Esophagus muscularis mucosa (tissue), 4 donors: ENCODE measurements around the gene NUDCD2.

DNA sequence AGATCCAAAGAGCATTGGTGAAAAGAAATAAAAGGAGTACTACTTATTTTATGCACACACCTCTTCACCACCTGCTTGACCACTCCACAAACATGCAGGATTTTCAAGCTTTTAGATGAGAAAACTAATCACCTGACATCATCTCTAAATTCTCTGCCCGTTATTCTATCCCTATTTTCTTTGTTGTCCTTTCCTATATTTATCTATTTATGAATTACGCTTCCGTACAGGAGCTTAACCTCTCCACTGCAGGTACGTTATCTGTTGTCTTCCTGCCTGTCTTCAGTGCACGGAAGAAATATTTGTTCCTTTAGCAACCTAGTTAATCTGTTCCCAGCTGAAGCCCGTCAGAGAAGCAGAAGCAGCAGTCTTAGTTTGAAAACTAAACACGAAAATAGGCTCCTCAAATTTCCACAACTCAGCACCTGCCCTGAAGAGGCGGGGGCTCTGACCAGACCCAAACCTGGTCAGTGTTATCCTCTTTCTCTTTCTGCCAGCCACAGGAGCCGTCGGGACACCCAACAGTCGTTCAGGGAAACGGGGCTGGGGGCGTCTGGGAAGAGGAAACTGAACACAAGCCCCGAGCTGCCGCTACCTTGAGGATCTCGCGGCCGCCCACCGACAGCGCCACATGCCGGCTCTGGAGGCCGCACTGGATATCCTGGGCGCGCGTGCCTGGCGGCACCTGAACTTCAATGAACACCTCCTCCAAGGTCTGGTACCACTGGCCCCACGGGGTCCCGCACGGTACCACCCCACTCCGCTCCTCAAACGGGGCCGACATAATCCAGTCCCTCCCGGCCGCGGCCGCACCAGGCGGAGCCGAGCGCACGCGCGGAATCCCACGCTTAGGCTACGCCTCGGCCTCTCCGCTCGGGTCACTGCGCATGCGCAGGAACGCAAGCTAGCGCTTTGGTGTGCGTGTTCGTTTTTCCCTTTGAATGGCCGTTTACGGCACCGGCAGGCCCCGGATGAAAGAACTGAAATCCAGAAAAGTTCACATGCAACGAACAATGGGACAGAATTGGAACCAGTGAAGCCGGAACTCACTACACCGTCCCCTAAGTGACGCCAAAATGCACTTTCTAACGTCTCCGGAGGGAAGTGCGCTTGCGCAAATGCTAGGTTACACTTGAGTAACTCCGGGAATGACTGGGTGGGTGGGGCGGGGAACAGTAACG, at the start of gene NUDCD2:
Gene NUDCD2 (minus strand): TSS at position 836 of the 1,181 bp plus-strand sequence.
- PRO-cap = unidirectional peak, plus-strand start at position 485 of the sequence; bidirectional peak, plus-strand start at position 591 of the sequence, minus-strand start at position 607 of the sequence; unidirectional peak, minus-strand start at position 811 of the sequence; bidirectional peak, plus-strand start outside the sequence, minus-strand start at position 1,106 of the sequence
- RAMPAGE, long total RNA, 4 experiments = start-site peak on the minus strand in 4 of 4 experiments, centred at positions 821 to 843 of the sequence, 594 to 1,785 reads per replicate

- PRO-cap = no peak
- RAMPAGE, long total RNA, 4 experiments = no peak in any of the 4 experiments
Measured at GRCh38 chr5:163506645-163507165, 1.3 kb downstream of the MAT2B start.

GRCh38 chr5:163529548-163530299, 24.3 kb downstream of the MAT2B start:
- PRO-cap = no peak
- RAMPAGE, long total RNA, 4 experiments = no peak in any of the 4 experiments

DNA sequence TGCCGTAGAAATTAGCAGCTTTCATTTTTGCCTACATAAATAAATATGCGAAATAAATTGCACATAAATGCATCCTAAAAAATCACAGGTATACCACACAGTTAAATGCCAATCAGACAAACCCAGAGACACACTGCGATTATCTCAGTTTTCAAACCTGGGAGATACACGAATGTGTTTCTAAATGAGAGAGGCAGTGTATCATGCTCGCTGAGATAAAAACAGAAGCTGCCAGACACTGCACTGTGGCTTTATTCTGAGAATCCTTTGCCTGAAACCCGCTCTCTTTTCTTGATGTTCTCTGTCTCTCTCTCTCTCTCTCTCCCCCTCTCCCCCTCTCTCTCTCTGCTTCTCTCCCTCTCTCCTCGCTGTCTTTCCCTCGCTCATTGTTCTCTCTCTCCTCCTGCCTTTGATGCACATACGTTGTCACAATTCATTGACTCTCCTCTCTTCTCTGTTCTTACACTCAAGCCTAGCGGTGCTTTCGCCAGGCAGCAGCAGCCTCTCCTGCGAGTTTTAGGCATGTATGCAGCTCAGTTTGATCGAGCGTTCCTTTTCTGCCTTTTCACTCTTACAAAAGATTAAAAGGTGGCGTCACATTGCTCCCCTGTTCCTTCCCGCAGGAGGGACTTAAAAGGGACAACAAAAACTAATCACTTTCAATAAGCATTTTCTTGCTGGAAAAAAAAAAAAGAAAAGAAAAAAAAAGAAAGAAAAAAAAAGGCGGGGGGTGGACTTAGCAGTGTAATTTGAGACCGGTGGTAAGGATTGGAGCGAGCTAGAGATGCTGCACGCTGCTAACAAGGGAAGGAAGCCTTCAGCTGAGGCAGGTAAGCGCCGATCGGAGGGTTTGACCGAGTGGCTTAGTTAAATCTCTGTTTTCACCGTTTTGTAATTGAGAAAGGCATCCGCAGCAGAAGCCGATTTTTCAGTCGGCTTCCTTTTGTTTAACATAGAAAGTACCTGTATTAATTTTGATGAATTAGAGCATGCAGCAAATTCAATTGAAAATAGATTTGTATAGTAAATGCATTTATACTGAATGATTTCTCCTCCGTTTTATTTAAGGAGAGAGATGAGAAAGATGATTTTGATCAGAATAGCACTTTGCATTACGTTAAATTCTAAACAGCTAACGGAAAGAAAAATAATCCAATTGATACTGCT, 594.8 kb downstream of the TENM2 start:
- PRO-cap = no peak
- RAMPAGE, long total RNA, 4 experiments = no peak in any of the 4 experiments

DNA sequence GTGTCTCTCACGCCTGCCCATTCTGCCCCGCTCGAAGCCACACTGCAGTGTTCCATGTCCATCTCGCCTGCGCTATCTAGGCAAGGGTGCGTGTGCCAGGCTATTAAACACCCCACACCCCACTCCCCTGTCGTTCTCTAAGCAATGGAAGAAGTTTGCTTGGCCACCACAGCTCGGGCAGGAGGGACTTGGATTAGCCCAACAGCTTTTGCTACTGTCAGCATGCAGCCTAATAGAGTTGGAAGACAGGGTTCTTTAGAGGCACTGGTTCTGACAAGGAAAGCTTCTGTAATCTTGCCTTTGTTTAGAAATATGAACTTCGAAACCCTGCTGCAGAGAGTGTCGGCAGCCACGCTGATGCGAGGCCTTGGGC, 268.6 kb upstream of the WWC1 start:
- PRO-cap = no peak
- RAMPAGE, long total RNA, 4 experiments = no peak in any of the 4 experiments

DNA sequence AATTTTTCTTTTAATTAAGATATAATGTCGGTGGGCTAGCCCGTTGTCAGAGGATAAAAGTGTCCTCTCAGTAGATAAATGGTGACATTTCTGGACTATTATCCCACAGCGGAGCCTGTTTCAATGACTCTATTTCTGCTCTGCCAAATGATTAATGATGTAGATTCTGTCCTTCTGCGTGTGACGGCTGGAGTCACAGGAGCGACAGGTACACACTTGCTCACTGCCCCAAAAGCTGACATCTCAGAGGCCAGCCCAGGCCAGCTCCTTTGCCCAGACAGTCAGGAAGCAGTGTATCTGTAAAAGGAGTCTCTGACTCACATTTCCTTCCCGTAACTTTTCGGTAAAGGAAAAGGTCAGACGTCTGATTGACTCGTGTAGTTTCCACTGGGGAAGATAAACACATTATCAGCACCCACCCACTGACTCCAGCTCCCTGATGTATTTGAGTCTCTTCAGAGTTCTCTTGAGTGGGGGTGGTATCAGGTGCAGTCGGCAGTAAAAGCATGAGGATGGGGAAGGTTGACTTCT, 64.5 kb upstream of the WWC1 start:
- PRO-cap = no peak
- RAMPAGE, long total RNA, 4 experiments = no peak in any of the 4 experiments

- PRO-cap = no peak
- RAMPAGE, long total RNA, 4 experiments = no peak in any of the 4 experiments
Measured at GRCh38 chr5:168305305-168305736, 13.9 kb downstream of the WWC1 start.

DNA sequence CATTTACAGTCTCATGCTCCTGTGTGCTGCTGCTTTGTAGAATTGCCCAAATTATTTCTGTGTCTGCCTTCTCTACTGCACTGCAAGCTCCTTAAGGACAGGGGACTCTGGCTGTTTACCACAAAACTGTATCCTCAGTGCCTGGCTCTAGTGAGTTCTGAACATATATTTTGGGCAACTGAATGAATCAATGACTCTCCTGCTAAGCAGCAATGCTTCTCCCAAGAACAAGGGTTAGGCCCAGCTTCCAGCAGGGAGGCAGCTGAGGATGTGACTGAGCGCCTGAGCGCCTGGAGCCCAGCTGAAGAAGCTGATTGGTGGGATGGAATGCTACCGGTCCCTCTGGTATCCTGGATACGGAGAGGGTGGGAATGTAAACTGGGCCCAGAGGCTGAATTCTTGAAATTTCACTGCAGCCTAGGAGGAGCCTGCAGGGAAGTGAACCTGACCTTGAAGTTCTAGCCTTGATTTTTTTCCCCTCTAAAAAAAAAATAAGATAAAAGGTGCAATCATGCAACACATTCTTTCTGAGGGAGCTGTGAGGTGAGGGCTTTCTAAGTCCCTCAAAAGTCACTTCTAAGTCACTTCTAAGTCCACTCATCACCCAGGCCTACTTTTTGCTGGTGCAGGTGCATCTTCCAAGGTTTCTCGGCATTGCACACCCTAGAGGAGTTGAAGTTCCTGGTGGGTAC, 43.3 kb downstream of the WWC1 start:
- PRO-cap = no peak
- RAMPAGE, long total RNA, 4 experiments = no peak in any of the 4 experiments

DNA sequence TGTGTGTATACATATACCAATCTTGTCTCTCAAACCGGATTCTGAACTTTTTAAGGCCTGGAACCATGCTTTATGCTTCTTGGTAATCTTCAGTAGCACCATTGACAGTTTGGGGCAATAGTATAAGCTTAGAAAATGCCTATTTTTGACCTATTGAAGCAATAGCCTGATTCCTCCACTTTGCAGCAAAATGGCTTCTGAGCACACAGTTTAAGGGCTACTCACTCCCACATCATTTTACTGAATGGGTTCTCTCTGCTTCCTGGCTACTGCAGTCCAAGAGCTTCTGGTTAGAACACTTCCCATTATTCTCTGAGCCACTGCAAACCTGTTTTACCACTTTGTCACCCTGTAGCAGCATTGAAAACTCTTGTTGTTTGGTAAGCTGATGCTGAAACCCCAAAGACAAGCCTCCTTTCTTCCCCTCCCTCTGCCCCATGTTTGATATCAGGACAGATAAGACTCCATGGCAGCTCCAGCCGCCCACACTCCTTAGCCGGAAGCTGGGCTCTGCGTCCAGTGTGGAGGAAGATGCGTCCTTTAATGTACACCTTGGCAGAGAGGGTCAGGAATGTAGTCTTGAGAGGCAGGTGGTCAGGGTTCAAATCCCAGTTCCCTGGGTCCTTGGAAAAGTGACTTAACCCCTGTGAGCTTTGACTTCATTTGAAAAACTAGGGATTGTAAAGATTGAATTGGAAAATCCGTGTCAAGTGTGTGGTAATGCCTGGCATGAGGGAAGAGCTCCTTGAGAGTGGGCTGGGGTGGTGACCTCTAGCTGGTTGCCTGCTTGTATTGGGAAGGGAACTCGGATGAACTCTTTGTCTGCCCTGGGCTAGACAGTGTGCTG, 84.3 kb upstream of the RARS1 start:
- PRO-cap = no peak
- RAMPAGE, long total RNA, 4 experiments = no peak in any of the 4 experiments

DNA sequence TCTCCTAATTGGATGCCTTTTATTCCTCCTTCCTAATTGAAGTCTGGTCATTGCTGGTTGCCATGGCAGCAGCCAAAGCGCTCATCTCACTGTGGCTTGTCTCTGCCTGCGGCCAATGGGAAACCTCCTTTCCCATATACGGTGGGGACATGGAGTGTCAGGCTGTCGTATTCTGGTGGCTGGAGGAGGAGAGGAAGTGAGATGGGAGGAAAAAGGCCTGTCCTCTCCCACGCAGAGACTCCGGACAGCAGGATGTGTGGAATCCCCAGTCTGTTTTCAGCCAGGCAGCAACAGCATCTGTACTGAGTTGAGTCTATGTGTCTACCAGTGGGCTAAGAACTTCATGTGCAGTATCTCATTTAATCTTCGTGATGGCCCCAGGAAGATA, 52.1 kb upstream of the RARS1 start:
- PRO-cap = no peak
- RAMPAGE, long total RNA, 4 experiments = no peak in any of the 4 experiments

DNA sequence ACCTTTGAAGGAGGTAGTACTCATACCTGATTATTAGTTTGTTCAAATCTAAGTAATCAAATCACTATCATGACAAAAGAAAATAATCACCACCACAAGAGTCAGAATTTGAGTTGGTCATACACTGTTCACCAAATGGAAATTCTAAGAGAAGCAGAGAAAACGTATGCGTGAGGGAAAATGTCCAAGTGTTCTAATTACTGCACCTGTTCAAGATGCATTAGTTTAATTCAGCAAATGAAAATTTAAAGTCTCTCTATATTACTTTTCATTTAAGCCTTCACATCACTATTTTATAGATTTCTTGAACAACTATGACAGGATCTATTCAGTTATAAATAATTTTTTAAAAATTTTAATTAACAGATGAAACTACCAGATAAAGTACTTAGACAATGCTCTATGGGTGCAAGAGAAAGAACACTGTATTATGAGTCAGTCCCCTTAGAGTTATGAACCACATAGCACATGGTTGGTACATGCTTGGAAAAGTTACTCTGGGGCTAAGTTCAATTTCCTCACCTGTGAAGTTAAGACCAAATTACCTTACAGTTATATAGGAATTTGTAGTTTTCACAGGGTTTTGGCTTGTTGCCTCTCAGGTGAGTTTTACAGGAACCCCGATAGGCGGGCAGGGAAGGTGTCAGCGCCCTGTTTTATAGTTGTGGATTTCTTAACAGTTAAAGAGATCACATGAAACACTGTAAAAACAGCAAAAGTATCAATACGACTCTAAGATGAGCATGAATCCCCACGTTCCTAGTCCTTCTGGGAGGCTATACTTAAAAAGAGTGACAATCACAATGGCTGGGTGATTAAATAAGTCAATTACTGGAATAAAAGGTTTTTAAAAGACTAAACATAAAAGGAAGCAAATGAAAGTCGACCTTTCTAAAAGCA, 1.2 kb downstream of the PANK3 start:
- PRO-cap = no peak
- RAMPAGE, long total RNA, 4 experiments = no peak in any of the 4 experiments

GRCh38 chr5:168600362-168600819, 21.2 kb upstream of the PANK3 start:
- PRO-cap = no peak
- RAMPAGE, long total RNA, 4 experiments = no peak in any of the 4 experiments

DNA sequence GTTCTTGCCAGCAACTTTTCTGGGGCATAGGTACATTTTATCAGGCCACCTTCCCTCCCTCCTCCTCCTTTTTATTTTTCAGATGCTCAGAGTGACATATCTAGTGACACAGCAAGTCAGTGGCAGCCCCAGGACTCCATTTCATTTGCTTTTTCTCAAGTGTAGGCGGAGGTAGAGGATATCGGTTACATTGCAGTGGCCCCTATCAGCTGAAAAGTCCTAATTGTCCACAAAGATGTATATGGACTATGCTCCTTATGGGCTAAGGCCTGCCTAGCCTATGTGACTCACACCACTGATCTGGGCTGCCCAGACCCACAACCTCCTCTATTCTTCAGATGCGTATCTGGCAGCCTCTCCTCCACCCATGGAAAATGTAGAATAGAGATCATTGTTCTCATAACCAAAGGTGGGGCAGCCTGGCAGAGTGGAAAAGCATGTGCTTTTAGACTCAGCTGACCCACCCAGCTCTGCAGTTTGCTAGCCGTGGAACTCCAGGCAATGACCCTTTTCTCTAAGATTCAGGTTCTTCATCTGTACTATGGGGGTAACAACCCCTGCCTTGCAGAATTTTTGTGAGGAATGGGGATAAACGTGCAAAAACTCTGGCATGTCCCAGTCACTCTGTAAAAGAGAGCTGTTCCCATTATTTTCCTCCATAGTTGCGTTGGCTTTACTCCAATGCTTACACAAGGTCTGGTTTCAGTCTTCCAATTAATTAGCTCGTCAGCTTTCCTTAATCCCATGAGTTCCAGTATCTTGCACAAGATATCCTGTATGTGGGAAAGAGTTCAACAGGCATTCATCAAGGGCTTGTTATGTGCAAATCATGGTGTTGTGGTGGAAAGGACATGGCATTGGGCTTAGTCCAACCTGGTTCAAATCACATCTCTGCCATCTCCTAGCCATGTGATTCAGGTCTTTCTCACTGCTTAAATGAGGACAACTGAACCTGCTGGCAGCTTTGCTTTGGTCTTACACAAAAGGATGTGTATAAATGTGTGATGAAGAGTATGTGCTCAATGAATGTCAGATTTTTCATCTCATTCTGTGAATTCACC, 77.2 kb upstream of the PANK3 start:
- PRO-cap = no peak
- RAMPAGE, long total RNA, 4 experiments = no peak in any of the 4 experiments

DNA sequence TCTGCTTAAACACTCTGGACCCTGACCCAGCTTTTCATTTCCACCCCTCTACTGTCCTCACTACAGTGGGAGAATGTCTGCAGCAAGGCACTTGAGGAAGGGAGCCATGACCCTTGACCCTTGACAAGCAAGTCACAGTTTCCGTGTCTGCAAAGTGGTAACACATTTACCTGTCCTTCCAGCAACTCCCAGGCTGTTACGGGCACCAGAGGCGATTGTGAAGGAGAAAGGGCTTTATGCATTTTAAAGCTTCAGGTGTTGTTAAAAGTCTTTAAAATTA, 88.3 kb upstream of the PANK3 start:
- PRO-cap = no peak
- RAMPAGE, long total RNA, 4 experiments = no peak in any of the 4 experiments

DNA sequence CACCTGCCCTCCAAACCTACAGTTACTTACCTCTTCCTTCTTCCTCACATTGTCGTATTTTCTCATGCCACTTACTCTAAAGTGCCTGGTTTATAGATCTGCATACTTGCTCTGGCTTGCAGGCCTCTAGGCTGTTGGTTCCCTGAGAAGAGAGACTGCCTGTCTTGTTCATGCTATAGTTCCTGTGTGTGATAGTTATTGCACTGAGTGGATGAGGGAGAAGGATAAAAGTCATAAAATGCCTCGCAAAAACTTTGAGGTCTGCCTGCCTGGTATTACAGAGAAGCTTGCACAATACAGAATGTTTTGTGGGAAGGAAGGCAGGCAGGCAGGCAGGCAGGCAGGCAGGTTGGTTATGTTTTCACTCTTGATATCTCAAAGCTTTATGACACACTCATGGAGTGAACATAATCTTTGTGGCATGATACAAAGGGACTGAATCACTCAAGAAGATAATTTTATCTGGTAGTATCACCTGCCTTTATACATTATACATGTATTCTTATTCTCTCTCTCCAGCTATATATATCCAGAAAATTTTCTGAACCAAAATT, 287.1 kb downstream of the SLIT3 start:
- PRO-cap = no peak
- RAMPAGE, long total RNA, 4 experiments = no peak in any of the 4 experiments

DNA sequence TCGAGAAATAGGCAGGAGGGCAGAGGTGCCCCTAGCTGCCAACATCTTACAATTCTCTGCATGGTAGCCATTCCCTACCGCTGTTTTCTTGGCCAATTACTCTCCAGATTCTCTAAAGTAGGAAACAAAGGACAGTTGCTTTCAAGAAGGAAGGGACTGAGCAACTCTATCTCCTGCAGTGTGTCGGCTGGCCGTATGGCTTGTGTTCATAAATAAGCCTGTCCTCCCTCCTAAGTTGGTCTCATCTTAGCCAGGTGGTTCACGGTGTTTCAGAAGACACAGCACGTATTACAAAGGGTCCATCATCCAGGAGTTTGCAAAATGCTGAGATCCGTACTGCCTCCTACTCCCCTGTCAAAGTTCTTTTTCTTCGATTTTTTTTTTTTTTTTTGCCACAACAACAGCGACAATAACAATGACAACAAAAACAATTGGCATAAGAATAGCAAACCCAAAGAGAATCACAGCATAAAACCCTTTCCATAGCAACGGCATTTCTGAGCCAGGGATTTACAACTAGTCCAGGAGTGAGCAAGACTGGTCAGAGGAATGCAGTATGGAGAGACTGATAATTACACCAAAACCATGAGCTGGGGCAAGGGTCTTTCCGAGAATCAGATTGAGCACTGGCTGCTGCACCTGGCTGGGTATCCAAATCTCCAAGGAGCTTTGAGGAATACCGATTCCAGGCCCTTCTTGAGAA, 212.8 kb downstream of the SLIT3 start:
- PRO-cap = no peak
- RAMPAGE, long total RNA, 4 experiments = no peak in any of the 4 experiments

DNA sequence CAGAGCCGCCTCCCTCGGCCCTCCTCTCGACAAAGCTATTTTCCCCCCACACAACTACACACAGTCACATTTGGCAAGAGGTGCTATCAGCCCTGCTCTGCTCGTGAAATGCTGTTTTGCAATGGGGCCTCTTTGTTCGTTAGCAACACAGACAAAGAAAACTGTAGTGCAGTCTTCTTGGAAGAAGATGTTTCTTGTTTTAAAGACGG, 14.3 kb downstream of the SLIT3 start:
- PRO-cap = no peak
- RAMPAGE, long total RNA, 4 experiments = no peak in any of the 4 experiments

DNA sequence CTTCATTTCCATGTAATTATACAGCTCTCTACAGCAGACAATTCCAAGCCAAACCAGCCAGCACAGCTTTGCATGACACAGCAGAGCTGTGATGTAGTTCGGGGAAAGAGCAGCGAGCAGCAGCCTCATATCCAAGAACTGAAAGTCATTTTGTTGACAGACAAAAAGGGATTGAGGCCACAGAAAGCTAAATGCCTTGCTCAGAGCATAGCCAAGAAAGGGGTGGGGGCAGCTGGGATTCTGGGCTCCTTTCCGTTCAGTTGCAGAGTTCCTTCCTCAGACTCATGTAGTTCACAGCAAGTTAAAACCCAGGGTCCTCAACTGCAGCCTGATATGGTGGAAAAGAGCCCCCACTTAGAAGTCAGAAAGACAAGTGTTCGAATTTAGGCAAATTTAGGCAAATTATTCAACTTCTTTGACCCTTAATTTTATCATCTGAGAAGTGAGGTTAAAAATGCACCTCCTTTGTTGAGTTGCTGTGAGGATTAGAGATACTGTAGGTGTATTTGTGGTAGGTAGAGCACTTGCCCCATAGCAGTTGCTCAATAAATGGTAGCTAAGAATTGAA, 31.9 kb downstream of the LCP2 start:
- PRO-cap = bidirectional peak, plus-strand start at position 156 of the sequence, minus-strand start at position 79 of the sequence; unidirectional peak, minus-strand start at position 140 of the sequence
- RAMPAGE, long total RNA, 4 experiments = no peak in any of the 4 experiments

DNA sequence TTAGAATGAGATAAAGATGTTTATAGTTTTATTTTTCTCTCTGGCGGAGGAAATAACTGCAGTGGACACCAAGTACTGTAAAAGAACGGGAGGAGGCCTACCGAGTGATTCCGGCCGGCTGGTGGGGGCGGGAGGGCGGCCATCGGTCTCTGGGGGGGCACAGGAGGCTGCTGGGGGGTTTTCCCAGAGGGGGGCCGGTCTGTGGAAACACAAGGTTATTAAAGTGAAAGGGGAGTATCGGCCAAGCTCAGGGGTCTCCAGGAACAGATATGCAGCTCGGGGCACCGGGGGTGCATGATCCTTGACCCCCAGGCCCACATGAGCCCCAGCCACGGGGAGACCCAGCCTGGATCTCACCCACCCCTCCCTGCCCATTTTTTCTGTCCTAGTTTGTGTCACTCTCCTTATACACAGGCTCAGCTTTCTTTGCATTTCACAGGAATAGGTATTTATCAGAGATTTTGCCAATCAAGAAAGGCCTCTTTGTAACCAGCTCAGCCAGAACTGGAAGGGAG, 29.2 kb downstream of the LCP2 start:
- PRO-cap = no peak
- RAMPAGE, long total RNA, 4 experiments = no peak in any of the 4 experiments

DNA sequence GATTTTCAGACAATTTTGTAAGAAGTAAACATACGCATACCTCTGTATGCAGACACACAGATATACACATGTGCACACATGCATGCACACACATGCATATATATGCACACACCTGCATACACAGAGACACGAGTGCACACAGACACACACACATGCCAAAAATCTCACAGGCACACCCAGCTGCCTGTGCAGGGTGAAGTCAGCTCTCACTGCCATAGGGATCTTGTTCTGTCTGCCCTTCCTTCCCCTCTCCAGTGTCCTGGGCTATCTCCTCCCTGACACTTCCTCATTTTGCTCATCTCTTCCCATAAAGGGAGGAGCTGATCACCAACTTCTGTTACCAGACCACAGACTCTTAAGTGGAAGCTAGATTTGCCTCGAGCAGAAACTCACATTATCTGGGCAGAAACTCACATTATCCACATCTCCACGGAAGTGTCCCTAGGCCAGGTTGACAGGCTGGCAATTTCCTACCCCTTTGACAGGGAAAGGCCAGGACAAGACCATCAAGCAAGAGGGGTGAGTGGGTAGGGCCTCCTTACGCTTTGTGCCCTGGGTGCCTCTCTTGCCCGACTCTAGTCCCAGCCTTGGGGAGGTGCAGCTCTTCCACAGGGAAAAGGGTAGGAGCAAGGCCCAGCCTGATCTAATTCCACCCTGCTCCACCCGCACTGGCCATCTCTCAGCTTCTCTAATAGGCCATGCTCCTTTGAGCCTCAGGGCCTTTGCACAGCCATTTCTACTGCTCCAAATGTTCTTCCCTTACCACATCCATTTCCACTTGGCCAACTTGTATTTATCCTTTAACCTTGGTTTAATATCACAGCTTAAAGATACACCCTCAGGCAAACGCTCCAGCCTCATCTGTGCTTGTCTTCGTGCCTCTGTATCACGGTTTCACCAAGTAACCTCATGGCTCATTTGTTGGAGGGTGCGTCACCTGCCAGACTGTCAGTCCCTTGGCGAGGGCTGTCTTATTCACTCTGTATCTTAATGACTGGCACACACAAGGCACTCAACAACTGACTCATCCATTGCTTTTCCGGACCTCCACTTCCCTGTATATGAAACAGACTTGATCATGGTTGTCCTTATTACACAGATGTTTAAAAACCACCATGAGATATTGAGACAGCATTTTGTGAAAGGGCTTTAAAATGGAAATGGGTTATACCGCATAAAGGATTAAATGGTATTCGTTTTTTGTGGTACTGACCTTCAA, 28.4 kb downstream of the LCP2 start:
- PRO-cap = no peak
- RAMPAGE, long total RNA, 4 experiments = no peak in any of the 4 experiments